Metanephros (tissue), 2 donors: ENCODE measurements around a stretch of chr10.

GRCh38 chr10:1448280-1448942, 288.9 kb downstream of the ADARB2 start:
- RAMPAGE, long total RNA = no peak

DNA sequence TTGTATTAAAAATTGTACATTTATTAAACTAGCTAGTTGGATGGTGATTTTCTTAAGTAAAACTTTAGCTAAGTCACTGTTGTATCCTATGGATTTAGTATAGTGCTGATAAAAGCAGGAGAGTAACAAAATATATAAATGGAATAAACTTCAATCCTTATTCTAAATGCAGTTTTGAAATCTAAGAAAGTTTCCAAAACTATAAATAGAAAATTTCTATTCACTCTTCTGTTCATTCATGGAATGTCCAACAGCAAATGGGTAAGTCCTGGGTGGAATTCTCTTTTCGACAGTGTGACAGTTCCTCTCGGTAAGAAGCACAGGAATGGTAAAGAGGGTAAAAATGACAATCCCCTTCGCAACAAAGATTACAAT, 441.6 kb upstream of the PFKP start:
- RAMPAGE, long total RNA = no peak

GRCh38 chr10:3036068-3036518, 31.3 kb upstream of the PFKP start:
- RAMPAGE, long total RNA = no peak

DNA sequence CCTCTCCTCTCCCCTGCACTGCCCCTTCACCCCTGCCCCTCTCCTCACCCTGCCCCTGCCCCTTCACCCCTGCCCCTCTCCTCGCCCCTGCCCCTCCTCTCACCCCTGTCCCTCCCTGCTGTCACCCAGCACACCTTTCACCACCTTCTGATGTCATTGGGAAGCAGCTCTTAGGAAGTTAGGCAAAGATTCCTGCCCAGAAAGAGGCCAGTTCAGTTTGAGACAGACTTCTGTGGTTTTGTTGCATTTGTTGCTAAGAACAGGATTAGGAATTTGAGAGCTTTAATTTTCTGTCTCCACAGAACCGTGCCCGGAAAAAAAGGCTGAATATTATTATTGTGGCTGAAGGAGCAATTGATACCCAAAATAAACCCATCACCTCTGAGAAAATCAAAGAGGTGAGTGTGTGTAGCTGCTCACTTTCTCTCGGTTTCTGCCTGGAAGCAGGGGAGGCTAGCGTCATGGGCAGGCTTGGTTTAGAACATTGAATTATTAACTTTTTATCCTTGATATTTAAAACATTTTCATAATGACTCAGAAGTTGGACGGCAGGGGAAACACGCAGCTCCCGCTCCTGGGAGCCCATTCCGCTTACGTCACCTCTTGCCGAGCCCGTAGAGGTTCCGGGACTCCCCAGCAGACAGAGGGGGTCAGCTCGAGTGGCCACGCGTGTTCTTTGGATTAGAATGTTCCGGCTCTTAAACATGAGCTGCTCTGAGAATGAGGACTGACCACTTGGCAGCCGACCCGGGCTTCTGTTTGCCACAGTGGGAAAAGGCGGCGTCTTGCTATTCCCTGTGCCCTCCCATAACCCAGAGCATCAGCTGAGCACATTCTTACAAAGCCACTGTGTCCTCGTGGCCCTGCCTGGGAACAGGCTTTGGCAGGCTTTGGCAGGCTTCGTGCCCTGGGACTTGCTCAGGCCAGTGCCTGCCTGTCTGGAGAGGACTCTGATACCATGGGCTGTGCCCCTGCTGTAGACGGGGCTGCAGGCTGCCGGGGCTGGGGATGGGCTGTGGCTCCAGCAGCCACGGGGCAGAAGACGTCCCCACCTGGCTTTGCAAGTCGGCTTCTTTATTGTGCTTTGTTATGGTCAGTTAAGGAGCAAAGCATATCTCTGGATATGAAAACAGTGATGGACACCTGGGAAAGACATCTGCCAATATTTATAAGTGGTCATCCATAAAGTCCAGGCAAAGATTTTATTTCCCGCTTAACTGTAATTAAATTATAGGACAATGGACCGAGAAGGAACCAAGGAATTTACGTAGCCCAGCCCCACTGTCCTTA, 40.0 kb downstream of the PFKP start:
- RAMPAGE, long total RNA = no peak

- RAMPAGE, long total RNA = no peak
Observed at GRCh38 chr10:3192898-3193726, 20.5 kb upstream of the PITRM1 start.

DNA sequence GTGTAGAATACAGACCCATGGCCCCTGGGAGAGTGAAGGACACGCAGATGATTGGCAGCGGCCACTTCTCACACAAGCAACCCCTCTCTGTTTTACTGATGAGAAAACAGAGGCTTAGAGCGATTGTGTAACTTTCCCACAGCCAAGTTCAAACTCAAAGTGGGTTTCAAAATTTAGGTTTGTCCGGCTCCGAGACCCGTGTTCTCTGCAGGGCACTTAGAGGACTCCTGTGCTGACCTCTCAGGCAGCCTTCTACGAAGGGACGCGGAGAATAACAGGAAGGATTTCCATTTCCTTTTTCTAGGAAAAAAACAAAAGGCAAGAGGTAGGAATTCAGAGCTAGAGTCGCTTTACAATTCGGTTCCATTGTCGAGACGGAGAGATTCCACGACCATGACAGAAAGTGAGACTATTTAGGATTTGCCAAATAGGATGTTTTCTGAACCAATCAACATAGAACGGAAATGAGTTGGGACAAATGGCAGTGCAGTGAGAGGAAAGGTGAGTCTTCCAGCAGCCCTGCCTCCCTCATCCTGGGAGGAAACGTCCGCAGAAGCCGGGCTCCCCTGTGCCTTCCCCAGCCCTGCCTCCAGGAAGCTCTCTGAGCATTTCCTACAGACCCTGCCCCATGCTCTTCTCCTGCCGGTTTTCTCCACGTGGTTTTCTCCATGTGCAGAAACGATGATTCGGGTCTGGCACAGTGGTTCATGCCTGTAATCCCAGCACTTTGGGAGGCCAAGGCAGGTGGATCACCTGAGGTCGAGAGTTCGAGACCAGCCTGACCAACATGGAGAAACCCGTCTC, 67.8 kb upstream of the PITRM1 start:
- RAMPAGE, long total RNA = no peak

- RAMPAGE, long total RNA = no peak
Observed at GRCh38 chr10:3623749-3624027, 161.3 kb downstream of the KLF6 start.

DNA sequence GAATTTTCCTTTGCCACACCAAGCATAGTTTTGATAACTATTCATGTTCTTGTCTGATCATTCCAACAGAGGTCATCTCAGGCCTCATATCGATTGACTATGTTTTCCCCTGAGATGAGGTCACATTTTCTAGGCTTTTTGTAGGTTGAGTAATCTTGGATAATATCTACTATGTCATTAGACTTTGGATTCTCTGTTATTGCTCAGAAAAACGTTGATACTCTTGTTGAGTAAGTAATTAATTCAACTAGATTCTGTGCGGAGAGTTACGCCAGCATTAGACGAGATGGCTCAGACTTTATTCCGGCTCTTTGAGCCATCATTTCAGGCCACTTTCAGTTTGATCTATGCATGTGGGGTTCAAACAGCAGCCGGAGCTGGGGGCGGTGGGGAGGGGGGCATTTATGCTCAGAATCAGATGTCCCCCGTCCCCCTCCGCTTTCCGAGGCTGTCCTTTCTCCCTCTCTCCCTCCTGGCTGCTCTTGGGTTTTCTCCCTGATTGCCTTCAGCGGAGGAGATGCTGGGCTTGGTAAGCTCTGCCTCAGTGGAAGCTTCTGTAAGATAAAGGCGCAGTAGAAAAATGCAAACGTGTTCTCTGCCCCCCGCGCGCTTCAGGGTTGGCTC, 57.6 kb downstream of the KLF6 start:
- RAMPAGE, long total RNA = no peak

GRCh38 chr10:3742322-3742751, 42.7 kb downstream of the KLF6 start:
- RAMPAGE, long total RNA = no peak

DNA sequence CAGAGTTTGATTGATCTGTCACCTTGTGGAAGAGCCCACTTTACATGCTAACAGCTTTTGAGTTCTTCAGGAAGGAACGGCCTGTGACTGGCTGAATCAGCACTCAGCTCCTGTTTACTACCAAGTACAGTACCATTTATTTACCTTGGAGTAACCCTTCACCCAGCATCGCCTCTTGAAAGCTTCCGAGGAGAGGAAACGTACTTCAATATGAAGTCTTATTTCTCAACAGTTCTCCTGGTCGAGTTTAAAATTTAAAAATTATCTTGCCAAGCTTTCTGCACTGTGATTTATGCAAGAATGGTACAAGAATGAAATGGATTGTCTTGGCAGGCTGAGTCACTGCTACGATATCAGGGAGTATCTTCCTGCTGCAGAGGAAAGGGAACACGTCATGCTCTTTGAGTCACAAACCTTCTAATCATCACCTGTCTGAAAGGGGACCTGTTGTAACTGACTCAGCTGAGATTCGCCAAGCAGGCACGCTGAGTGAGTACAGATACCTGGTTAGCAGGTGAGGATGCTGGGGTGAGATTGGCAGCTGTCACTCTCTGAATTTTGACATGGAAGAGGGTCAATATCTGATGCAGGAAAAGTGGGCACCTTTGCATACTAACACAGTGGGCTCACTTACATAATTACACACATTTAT, 30.1 kb downstream of the KLF6 start:
- RAMPAGE, long total RNA = no peak

DNA sequence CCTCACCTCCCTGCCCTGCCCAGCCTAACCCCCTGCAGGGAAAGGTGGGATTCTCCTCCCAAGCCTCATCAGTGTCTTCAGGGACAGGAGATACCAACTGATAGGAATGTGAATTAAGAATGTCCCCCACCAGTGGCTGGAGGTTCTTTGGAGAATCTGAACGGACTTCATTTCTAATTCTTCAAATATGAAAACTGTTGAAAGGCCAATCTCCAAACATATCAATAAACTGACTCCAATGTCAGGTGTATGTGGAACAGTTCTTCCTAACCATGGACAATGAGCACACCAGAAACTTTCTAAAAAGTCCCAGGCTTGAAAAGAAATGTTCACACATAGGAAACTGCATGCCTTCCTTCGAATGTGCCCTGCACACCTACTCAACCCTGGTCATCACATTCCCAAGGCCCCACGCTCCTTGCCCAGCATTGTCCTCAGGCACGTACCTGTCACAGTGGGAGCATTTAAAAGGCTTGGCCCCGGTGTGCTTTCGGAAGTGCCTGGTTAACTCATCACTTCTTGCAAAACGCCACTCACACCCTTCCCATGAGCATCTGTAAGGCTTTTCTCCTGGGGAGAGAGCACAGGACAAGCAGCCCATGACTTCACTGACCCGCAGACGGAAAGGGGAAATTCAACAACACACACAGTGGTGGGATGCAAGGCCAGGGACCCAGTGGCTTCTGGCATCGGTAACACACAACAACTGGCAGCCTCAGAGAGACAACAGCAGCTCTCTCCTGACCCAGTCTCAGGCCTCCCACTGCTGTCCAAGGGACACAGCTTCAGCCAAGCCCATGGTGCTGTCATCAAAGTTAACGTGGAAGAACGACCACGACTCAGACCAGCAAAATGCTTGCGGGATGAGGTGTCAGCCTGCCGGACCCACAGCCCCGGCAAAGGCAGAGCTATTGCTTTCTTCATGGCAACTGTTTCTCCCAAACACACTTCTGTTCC, 5.1 kb downstream of the KLF6 start:
- RAMPAGE, long total RNA = no peak

DNA sequence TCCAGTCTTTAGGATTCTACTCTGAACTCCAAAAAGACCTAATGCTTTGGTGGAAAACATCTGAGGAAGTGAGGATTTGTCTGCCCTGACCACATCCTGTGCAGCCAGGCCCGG, 3.7 kb downstream of the KLF6 start:
- RAMPAGE, long total RNA = no peak

GRCh38 chr10:3783332-3783681, 1.7 kb downstream of the KLF6 start:
- RAMPAGE, long total RNA = no peak

GRCh38 chr10:3783682-3784572, 1.1 kb downstream of the KLF6 start:
- RAMPAGE, long total RNA = no peak

GRCh38 chr10:3794693-3795056, 9.7 kb upstream of the KLF6 start:
- RAMPAGE, long total RNA = no peak

DNA sequence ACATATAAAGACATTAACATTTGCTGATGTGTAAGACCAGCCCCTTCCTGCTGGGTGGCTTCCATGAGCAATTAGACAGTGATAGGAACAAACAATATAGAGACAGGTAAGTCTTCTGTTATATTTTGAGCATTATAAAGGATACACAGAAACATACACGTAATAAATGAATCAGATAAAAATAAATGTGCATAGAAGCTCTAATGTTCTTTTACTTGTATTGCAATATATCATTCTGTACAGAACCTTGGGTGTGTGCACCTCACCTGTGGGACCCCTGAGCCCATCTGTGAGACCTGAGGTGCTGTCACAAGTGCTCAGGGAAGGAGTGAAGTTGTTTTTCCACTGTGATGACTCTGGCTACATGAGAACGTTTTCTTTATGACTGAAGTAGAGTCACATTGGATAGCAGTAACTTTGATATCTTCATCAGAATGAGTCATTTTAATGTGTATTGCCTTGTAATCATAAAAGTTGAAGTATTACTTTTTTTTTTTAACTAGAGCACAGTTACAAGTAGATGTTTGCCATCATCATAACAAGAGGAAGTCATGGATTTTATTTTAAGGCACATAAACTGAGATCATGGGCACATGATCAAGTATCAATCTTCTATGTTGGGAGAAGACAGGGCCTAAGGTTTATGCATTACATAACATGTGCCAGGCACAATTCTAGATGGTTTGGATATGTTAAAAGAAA, 82.4 kb upstream of the KLF6 start:
- RAMPAGE, long total RNA = no peak

DNA sequence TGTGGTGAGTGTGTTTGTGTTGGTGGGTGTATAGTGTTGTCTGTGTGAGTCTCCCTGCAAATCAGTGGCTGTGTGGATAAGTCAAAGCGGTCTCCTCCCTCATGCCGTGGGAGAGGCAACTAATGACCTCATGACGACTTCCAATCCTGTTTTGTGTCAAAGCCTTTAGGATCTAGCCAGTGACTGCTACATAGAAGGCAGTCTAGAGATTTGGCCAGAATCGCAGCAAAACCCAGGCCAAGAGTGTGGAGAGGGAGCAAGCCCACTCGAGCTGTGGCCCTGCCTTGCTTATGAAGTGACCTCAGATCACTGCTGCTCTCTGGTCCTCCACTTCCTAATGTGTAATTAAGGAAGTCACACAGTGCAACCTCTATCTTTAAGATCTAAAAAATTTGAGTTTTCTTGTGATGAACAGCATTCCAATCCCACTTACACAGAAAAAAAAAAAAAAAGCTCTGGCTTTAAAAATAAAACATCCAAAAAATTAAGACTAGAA, 296.7 kb upstream of the KLF6 start:
- RAMPAGE, long total RNA = no peak

GRCh38 chr10:4206267-4207080, 421.5 kb upstream of the KLF6 start:
- RAMPAGE, long total RNA = no peak

GRCh38 chr10:4242322-4243085, 457.5 kb upstream of the KLF6 start:
- RAMPAGE, long total RNA = no peak

DNA sequence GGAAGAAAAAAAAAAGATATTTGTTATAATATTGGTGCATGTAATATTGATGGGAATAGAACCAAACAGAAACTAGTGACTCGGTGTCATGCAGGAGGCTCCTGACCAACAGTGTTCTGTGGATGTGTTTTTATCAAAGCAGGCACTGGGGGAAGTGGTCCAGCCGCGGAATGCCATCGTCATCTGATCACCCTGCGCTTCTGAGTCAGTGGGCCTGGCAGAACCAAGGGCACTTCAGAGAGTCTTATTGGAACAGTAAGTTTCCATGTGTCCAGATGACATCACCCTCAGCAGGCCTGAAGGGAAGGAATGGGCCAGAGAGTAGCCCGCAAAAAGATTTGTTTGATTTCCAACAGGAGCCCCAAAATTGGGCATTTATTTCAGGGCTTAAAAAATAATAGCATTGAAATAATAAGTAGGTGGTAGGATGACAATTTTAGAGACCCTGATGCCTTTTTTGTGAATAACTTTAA, 509.5 kb upstream of the AKR1E2 start:
- RAMPAGE, long total RNA = no peak